GM12891 (cell line): Measurements from ENCODE around the genes RIMKLA and PPCS.

DNA sequence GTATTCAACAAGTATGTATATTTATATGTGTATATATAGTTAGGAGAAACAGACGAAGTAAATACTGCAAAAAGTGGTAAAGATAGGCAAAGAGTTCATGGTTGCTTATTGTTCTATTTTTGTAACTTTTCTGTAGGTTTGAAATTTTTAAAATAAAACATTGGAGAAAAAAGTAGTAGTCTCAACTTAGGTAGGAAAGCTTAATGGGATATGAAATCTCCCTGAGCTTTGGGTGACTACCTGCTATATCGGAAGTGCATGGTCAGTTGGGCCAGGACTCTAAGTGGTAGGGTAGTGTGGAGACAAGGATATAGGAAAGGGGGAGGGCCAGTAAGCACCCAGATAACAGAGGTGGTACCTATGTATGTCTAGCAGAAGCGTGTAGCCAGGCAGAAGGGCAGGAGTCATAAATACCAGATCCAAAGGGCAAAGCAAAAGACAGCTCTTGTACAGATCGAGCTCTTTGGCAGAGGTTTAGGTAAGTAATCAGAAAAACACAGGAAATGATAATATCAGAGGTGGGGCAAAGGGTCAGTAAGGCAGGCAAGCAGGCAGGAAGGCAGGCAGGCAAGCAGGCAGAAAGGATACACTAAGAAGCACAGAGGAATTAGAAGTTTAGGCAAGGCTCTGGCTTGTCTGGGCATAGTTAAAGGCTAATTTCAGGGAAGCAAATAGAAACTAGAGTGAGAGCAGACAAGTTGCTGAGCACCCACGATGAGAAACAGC, 22.5 kb upstream of the SLFNL1 start:
- RRBS, result no CpG with 5 or more reads among the region's 5 CpGs

- RRBS, result no CpG with 5 or more reads among the region's 2 CpGs
Observed at GRCh38 chr1:41128791-41129290, 107.3 kb upstream of the SLFNL1 start.

GRCh38 chr1:41238376-41239282, 3.5 kb downstream of the SCMH1 start:
- RRBS, result no CpG with 5 or more reads among the region's 7 CpGs

GRCh38 chr1:41361174-41362128, 119.3 kb upstream of the SCMH1 start:
- RRBS, result 2% methylated on average over 42 of the region's 131 CpGs

DNA sequence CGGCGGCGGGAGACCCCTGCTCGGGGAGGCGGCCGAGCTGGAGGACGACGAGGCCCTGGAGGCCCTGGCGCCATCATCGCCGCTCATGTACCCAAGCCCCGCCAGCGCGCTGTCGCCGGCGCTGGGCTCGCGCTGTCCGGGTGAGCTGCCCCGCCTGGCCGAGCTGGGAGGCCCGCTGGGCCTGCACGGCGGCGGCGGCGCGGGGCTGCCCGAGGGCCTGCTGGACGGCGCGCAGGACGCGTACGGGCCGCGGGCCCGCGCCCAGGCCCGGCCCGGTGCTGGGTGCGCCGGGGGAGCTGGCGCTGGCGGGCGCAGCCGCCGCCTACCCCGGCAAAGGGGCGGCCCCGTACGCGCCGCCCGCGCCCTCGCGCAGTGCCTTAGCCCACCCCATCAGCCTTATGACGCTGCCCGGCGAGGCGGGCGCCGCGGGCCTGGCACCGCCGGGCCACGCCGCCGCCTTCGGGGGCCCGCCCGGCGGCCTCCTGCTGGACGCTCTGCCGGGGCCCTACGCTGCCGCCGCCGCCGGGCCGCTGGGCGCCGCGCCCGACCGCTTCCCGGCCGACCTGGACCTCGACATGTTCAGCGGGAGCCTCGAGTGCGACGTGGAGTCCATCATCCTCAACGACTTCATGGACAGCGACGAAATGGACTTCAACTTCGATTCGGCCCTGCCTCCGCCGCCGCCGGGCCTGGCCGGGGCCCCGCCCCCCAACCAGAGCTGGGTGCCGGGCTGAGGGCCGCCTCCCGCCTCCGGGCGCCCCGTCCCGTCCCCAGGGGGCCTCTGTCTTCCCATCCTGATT, 102.3 kb downstream of the EDN2 start:
- RRBS, result 2% methylated on average over 20 of the region's 113 CpGs

DNA sequence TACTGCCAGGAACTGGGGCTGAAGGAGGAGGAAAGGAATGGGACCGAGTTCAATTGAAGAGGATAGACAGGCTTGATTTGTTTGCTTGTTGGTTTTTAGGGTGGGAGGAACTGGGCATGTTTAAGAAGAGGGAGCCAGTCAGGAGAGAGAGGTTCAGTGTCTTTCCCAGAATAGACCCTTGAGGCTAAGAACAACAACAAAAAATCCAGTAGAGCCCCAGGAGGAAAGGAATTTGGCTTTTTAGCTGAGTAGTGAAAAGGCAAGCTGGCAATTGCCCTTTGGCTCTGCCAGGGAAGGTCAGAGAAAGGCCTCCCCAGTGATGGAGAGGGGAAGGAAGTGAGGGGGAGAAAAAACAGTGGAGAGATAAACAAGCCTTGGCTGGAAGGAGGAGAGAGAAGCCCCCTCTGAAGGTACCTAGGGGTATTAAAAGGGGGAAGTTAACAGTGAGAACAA, 34.8 kb downstream of the EDN2 start:
- RRBS, result no CpG with 5 or more reads among the region's 1 CpG

DNA sequence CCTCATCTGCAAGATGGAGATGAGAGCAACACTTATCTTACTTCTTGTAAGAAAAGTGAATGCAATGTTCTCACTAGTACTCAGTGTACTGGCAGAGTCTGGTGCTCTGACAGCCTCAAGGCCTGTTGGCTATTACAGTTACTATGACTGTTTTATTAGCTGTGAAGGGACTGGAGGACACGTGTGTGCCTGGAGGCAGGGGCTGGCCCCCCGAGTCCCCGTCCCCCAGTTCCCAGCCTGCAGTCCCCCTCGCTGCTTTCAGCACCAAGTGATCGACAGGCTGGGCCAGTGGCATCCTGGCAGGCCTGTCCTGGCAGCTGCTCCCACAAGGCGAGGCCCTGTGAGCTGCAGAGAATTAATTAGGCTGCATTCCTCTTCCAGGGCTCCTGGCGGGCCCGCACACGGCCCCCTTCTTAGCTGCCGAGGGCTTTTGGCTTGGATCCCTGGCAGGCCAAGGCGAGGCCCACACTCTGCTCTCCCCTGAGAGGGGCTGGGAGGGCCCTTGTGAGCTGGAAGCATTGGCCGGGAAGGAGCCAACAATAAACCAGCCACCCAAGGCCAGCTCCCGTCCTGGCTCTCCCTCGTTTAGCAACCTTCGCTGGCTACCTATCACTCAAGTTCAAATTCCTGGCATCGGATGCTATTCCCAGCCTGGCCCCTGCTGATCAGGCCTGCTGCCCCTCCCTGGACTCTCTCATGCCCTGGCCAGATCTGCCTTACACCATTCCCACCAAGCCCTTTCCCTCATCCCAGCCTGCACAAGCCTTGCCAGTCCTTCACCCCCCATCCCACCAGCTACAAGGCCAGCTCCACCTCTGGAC, 9.8 kb downstream of the EDN2 start:
- RRBS, result no CpG with 5 or more reads among the region's 16 CpGs

GRCh38 chr1:41483012-41483759, 1.3 kb downstream of the EDN2 start:
- RRBS, result no CpG with 5 or more reads among the region's 18 CpGs

- RRBS, result 76% methylated on average over 4 of the region's 23 CpGs
Observed at GRCh38 chr1:41501482-41502127, 17.1 kb upstream of the EDN2 start.

GRCh38 chr1:41536229-41536916, 51.9 kb upstream of the EDN2 start:
- RRBS, result no CpG with 5 or more reads among the region's 9 CpGs

GRCh38 chr1:41853044-41853419, 65.7 kb downstream of the HIVEP3 start:
- RRBS, result no CpG with 5 or more reads among the region's 2 CpGs

GRCh38 chr1:41875484-41875989, 43.2 kb downstream of the HIVEP3 start:
- RRBS, result no CpG with 5 or more reads among the region's 5 CpGs

- RRBS, result no CpG with 5 or more reads among the region's 3 CpGs
Observed at GRCh38 chr1:41915984-41916729, 2.6 kb downstream of the HIVEP3 start.

DNA sequence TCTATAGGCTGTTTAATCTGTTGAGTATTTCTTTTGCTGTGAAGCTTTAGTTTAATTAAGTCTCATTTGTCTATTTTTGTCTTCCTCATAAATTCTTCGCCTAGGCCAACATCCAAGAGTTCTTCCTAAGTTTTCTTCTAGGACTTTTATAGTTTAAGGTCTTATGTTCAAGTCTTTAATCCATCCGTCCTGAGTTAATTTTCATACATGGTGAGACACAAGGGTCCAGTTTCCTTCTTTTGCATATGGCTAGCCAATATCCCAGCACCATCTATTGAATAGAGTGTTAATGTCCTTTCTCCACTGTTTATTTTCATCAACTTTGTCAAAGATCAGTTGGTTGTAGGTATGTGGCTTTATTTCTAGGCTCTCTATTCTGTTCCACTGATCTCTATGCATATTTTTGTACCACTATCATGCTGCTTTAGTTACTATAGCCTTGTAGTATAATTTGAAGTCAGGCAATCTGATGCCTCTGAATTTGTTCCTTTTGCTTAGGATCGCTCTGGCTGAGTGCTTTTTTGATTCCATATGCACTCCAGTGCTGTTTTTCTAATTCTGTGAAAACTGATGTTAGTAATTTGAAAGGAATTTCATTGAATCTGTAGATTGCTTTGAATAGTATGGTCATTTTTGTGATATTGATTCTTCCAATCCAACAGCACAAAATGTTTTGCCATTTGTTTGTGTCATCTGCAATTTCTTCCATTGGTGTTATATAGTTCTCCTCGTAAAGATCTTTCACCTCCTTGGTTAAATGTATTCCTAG, 38.6 kb downstream of the FOXJ3 start:
- RRBS, result no CpG with 5 or more reads among the region's 4 CpGs

GRCh38 chr1:42297321-42298187, 37.5 kb downstream of the FOXJ3 start:
- RRBS, result no CpG with 5 or more reads among the region's 5 CpGs

DNA sequence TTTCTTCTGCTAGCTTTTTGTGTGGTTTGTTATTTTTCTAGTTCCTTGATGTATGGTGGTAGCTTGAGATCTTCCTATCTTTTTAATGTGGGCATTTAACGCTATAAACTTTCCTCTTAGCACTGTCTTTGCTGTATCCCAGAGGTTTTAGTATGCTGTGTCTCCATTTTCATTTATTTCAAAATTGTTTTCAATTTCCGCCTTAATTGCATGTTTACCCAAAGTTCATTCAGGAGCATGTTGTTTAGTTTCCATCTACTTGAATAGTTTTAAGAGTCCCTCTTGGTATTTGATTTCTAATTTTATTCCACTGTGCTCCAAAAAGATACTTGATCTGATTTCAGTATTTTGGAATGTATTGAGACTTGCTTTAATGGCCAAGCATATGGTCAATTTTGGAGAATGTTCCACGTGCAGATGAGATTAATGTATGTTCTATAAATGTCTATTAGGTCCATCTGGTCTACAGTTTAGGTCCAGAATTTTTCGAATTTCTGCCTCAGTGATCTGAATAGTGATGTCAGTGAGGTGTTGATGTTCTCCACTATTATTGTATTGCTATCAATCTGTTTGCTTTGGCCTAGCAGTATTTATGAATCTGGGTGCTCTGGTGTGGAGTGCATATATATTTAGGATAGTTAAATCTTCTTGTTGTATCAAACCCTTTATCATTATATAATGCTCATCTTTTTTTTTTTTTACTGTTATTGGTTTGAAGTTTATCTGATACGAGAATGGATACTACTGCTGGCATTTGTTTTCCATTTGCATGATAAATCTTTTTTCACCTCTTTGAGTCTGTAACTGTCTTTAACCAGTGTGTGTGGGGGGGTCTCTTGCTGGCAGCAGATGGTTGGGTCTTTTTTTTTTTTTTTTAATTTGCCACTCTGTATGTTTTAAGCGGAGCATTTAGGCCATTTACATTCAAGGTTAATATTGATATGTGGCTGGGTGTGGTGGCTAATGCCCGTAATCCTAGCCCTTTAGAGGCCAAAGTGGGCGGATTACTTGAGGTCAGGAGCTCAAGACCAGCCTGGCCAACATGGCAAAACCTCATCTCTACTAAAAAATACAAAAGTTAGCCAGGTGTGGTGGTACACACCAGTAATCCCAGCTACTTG, 36.0 kb downstream of the FOXJ3 start:
- RRBS, result no CpG with 5 or more reads among the region's 8 CpGs

- RRBS, result 1% methylated on average over 74 of the region's 135 CpGs
Observed at GRCh38 chr1:42380291-42381325, at the start of gene RIMKLA. Gene RIMKLA, plus strand, starts transcription at chr1:42380792.

- RRBS, result 1% methylated on average over 24 of the region's 83 CpGs
Observed at GRCh38 chr1:42456148-42457357, at the start of gene PPCS. Gene PPCS, plus strand, starts transcription at chr1:42456543.

GRCh38 chr1:42463590-42464602, 810 bp downstream of the CCDC30 start:
- RRBS, result no CpG with 5 or more reads among the region's 22 CpGs

DNA sequence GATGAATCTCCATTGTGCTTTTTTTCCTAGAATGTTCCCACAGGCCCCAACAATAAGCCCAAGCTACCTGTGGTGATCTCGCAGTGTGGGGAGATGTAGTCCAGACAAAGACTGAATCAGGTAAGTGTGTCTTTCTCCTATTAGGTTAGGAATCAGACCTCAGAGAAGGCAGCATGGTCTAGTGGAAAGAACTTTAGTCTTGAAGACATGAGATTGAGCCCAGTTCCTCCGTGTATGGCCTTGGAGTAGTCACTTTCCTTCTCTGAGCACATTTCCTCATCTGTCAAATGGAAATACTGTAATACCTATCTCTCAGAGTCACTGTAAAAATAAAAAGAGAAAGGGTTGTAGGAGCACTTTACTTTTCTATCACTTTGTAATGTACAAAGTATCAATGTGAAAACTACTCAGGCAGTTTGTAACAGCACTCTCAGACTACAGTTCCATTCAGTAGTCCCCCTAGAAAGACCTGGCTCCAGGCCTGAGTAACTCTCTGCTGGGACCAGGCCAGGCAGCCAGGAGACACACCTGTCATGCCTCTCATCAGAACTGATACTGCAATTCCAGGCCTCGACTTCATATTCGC, 9.2 kb downstream of the PPIH start:
- RRBS, result no CpG with 5 or more reads among the region's 4 CpGs